Renal cortical epithelial cell (primary cell): Measurements from ENCODE around the genes FLT1 and FRY.

DNA sequence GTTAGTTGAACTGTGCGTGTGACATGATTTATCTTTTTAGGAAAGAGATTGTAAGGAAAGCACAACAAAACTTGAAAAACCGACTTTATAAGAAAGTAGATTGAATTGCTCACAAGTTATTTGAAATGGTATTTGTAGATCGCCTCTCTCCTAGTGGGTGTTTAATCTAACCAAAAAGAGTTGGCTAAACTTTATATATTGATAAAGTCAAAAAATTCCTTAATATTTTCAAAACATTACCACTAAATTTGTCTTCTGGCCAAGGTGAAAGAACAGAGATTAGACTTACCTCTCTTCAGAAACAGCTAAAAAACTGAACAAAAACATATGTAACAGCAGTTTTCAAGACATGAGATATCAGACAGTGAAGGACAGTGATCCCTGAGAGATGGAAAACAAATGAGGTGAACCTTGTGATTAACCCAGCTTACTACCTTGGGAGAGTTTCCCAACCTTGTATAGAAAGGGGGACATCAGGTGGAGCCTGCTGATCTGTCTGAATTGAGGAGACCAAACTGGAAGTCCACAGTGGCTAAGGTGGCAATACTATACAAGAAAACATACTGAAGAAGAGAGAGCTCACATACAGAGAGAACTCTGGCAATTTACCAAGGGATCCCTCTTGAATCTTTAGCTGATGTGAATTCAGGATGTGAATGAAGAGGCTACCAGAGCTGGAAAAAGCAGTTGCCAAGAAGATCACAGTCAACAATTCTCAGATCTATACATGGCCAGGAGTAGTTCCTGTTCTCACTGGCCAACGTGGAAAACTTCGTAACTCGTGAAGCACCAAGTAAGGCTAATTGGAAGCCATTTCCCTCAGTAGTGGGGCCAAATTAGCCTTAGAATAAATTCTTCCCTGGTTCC, 73.3 kb downstream of the PAN3 start:
- RRBS, result no CpG with 5 or more reads among the region's 6 CpGs

GRCh38 chr13:28215158-28216168, 77.1 kb downstream of the PAN3 start:
- RRBS, result no CpG with 5 or more reads among the region's 9 CpGs

GRCh38 chr13:28305950-28306342, 167.6 kb downstream of the PAN3 start:
- RRBS, result 92% methylated on average over 3 of the region's 11 CpGs

- RRBS, result 2% methylated on average over 52 of the region's 112 CpGs
Measured at GRCh38 chr13:28494684-28495723, at the start of gene FLT1. Gene FLT1 (minus strand): TSS chr13:28495128.

DNA sequence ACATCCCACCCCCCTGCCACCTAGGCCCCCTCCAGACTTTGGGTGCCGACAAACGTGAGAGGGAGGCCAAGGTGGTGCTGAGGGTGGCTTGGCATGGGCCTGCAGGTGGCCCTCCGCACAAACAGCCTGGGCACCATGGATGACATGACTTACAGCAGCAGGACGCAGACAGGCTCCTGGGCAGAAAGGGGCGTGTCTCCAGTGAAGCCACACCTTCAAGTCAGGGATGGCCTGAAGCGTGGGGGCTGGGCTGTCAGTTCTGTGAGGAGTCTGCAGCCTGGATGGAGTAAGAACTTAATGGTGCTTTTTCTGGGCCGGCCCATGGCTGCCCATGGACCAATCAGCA, 25.3 kb downstream of the POMP start:
- RRBS, result no CpG with 5 or more reads among the region's 7 CpGs

DNA sequence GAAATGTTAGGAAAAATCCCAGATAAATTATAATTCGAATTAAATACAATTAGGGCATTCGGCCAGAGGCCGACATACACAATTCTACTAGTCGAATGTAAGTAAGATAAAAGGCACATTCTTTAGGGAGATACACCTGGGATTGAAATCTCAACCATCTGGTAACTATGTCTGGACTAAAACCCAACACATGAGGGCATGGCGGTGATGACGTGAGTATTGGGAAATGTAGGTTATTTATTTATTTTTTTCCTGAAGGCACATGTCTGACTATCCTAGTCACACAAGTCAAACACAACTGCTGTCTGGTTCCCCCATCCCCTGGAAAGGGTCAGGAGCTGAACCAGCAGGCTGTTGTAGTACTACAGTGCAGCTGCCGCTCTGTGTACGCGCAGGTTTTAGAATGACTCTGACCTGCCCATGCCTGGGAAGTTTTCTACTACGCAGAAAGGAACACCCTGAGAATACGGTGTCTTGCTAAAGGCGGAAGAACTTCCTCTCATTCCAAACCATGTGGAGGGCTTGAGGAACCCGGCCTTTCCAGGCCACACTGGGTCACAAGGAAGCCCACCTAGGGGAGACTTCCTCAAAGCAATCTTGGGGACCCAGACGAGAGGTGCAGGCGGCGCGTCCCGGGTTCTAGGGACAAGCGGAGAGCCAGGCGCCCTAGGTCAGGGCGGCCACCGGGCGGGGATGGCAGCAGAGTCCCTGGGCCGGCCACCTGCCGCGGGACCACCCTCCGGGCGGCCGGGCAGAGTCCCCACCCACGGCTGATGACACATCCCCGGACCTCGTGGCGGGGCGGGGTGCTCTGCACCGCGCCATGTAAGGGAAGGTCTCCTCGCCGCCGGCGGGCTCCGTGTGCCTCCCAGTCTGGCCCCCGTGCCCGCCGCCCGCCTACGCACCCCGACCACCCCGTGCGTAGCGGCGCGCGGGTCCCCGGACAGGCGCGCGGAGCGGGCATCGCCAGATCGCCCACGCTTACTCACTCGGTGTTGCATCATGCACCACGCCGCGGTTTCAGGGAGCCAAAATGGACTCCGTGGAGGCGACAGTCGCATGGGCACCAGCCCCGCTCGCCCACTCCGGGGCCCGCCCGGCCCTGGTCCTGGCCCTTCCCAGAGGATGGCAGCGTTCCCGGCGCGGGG, 959 bp downstream of the SLC7A1 start:
- RRBS, result 1% methylated on average over 34 of the region's 77 CpGs

GRCh38 chr13:29758491-29759259, 91.7 kb downstream of the UBL3 start:
- RRBS, result no CpG with 5 or more reads among the region's 10 CpGs

- RRBS, result no CpG with 5 or more reads among the region's 2 CpGs
Measured at GRCh38 chr13:29785918-29786565, 64.4 kb downstream of the UBL3 start.

GRCh38 chr13:29905746-29906293, 55.4 kb upstream of the UBL3 start:
- RRBS, result no CpG with 5 or more reads among the region's 4 CpGs

- RRBS, result no CpG with 5 or more reads among the region's 5 CpGs
Measured at GRCh38 chr13:29908414-29908735, 58.0 kb upstream of the UBL3 start.

DNA sequence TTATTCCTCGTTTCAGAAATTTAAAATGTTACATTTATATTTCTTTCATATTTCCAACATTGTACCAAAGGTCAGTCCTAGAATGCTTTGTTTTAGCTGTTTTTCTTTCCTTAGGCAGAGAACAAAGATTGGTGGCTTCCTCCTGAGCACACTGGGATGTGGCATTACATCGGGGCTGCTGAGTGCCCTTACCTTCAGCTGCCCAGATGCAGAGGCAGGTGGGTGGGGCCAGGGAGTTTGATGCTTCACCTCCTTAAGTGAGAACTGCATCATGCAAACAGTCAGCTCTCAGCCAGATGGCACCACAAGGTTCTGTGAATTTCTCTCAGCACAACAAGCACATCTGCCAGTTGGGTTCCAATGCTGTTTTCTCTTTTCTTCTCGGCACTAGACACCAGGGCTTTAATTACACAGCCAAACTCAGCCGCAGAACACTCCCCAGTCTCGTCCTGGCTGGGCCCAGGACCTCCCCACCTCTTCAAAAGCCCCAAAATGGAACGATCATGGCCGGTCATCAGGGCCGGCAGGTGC, 87.4 kb upstream of the UBL3 start:
- RRBS, result no CpG with 5 or more reads among the region's 8 CpGs

GRCh38 chr13:30061216-30061452, 210.7 kb upstream of the UBL3 start:
- RRBS, result no CpG with 5 or more reads among the region's 3 CpGs

GRCh38 chr13:30114003-30115389, 192.9 kb downstream of the KATNAL1 start:
- RRBS, result 11% methylated on average over 14 of the region's 84 CpGs

DNA sequence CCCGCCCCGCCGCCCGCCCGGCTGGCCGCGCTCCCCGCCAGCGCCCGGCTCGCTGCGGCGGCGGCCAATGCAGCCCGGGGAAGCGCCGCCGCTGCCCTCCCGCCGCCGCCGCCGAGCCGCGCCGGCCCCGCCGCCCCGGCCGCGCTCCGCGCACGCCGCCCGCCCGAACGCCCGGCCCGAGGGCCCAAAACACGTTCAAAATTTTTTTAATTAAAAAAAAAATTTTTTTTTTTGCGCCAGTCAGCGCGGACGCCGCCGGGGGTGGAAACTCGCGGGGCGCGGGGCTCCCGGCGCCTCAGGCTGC, 497 bp downstream of the HMGB1 start:
- RRBS, result 2% methylated on average over 31 of the region's 53 CpGs

DNA sequence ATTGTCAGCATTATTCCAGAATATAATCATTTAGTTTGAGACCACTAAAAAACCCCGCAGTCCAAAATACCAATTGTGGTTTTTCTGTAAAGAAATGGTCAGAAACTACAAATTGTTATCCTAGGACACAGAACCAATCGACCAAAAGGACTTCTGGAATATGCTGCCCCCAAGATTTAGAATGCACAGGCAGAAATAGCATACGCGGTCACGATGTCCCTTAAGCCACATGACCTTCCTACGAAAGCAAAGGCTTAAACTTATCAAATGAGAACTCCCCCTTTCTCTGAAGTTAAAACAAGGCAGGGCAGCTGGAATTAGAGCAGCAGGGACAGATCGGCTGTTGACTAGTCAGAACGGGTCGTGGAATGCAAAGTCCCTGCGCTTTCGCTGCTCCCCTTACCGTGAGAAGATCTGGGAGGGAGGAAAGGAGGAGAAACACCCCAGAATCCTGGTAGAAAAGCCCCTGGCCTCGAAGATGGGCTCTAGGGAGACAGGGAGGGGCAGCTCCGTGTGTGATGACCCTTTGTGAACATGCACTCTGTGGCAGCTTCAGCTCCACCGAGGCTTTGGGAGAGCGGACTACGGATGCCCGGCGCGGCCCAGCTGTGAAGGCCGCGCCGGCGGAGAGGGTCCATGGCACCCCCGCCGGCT, 780 bp upstream of the USPL1 start:
- RRBS, result no CpG with 5 or more reads among the region's 26 CpGs

DNA sequence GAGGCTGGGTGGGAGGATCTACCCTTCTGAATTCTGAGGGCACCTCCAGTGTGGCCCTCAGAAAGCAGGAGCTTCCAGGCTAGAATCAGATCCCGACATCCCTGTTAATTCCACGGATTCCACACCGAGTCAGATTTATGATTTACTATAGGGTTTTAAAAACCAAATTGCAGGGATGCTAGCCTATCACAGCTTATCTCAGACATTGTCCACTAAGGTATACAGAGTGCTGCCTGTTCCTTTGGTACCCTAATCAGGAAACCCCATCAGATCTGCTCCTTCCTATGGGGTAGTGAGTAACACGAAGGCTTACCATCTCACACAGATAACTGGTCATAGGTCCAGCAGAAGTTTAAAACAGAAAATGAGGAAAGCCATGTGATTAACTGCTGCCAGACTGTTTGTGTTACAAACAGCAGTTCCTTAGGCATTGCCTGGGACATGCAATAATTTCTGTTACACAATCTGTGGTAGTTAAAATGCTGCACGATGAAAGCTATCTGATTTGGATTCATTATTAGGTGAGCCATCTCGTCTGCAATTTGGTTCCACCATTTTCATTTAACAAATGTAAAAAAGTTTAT, 53.5 kb upstream of the ALOX5AP start:
- RRBS, result no CpG with 5 or more reads among the region's 6 CpGs

DNA sequence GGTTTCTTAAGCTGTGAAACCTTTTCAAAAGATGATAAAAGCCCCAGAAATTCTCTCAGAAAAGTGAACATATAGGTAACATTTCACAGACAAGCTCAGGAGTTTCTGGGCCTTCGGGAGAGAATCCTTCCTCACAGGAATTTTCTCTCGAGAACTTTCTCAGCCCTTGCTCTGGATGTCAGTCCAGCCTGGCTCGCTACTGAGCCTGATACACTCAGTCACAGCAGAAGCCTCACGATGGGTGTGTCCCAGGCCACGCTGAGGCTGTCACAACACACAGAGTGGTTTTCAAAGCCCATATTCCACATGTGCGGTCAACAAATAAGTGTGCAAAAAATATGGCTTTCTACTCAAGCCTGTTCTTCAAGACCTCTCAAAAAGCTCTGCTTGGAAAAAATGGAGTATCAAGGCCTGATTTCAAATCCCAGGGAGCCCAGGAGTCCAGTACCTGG, 31.5 kb upstream of the MEDAG start:
- RRBS, result no CpG with 5 or more reads among the region's 6 CpGs

- RRBS, result no CpG with 5 or more reads among the region's 6 CpGs
Measured at GRCh38 chr13:31945100-31945499, 86.5 kb upstream of the FRY start.

- RRBS, result 1% methylated on average over 15 of the region's 67 CpGs
Measured at GRCh38 chr13:32030718-32032033, at the start of gene FRY. Gene FRY (plus strand): TSS chr13:32031774.

DNA sequence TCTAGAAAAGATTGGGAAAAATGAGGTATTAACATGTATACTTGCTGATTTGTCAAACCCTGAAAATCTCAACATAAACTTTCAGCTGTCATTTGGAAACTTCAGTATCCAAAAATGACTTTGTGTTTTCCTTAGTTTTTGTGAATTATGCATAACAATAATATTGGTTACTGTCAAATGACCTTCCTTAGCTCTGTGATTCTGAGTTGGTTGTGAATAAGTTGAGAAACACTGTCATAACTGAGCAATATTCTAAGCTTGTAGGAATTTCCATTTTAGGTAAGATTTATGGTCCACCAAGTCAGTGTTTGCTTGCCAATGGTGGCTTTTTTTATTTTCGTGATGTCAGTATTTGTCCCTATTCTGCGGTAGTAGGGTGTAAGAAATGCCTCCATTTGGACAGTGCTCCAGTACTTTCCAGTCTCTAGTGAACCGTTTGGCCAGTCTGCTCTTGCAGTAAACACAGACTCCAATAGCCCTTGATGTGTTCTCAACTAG, 94.6 kb downstream of the FRY start:
- RRBS, result no CpG with 5 or more reads among the region's 3 CpGs